HepG2 (cell line): ENCODE measurements around a stretch of chr14.

DNA sequence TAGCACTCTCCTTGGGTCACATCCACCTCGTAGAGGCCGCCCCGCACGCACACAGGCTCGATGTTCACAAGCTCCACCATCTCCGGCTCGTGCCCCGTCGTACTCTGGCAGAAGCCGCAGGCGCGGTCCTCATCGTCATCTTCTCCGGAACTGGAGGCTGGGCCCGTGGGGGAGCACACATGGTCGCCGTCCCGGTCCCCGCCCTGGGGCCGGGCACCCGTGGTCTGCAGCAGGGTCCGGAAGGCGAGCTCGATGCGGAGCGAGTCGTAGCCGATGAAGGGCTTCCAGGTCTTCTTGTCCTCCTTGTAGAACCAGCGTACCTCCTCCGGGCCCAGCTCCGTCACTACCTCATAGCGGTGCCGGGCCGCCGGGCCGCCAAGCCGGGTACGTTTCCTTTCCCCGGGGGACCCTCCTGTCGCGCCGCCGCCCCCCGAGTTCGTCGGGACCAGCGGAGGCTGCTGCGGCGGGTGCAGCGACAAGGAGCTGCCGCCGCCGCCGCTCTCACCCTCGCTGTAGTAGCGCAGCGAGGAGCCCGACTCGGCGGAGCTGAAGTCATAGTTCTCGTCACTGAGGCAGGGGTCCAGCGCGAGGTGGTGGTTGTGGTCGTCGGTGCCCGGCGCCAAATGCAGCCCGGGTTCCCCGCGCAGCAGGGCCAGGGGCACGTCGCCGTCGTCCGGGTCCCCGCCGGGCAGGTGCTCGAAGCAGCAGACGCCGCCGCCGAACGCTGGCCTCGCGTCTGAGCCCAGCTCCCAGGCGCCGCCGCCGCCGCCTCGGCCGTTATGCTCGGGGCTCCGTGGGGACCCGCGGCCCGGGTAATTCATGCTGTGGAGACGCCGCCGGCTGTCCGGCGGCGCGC, 617 bp downstream of the DDHD1 start:
- RRBS, 2 experiments = 1% methylated on average over 32 to 38 of the region's 104 CpGs
CAGE:
- cytosol, long polyA minus RNA = no peak
- cytosol, long polyA plus RNA = no peak
- long polyA plus RNA = no peak
- nucleus, long polyA minus RNA = no peak
- nucleus, long polyA plus RNA = no peak

GRCh38 chr14:53715289-53715711, 241.3 kb downstream of the BMP4 start:
- RRBS, 2 experiments = no CpG with 5 or more reads among the region's 2 CpGs
CAGE:
- cytosol, long polyA minus RNA = no peak
- cytosol, long polyA plus RNA = no peak
- long polyA plus RNA = no peak
- nucleus, long polyA minus RNA = no peak
- nucleus, long polyA plus RNA = no peak

- RRBS, 2 experiments = no CpG with 5 or more reads among the region's 5 CpGs
CAGE:
- cytosol, long polyA minus RNA = no peak
- cytosol, long polyA plus RNA = no peak
- long polyA plus RNA = no peak
- nucleus, long polyA minus RNA = no peak
- nucleus, long polyA plus RNA = no peak
Observed at GRCh38 chr14:53851466-53851955, 105.1 kb downstream of the BMP4 start.

GRCh38 chr14:53952965-53953714, 3.5 kb downstream of the BMP4 start:
- RRBS, 2 experiments = 15 to 25% methylated on average over 19 of the region's 59 CpGs
CAGE:
- cytosol, long polyA minus RNA = start-site peak on the minus strand at chr14:53953393-53953429, 425 reads
- cytosol, long polyA plus RNA = no peak
- long polyA plus RNA = no peak
- nucleus, long polyA minus RNA = start-site peak on the minus strand at chr14:53953388-53953434, 60 reads
- nucleus, long polyA plus RNA = no peak

- RRBS, 2 experiments = no CpG with 5 or more reads among the region's 42 CpGs
CAGE:
- cytosol, long polyA minus RNA = no peak
- cytosol, long polyA plus RNA = no peak
- long polyA plus RNA = no peak
- nucleus, long polyA minus RNA = no peak
- nucleus, long polyA plus RNA = no peak
Observed at GRCh38 chr14:53963504-53964115, 7.0 kb upstream of the BMP4 start.

GRCh38 chr14:54251886-54252848, 144.6 kb upstream of the CDKN3 start:
- RRBS, 2 experiments = no CpG with 5 or more reads among the region's 3 CpGs
CAGE:
- cytosol, long polyA minus RNA = no peak
- cytosol, long polyA plus RNA = no peak
- long polyA plus RNA = no peak
- nucleus, long polyA minus RNA = no peak
- nucleus, long polyA plus RNA = no peak

GRCh38 chr14:54367008-54367498, 29.8 kb upstream of the CDKN3 start:
- RRBS, 2 experiments = no CpG with 5 or more reads among the region's 7 CpGs
CAGE:
- cytosol, long polyA minus RNA = no peak
- cytosol, long polyA plus RNA = no peak
- long polyA plus RNA = no peak
- nucleus, long polyA minus RNA = no peak
- nucleus, long polyA plus RNA = no peak

DNA sequence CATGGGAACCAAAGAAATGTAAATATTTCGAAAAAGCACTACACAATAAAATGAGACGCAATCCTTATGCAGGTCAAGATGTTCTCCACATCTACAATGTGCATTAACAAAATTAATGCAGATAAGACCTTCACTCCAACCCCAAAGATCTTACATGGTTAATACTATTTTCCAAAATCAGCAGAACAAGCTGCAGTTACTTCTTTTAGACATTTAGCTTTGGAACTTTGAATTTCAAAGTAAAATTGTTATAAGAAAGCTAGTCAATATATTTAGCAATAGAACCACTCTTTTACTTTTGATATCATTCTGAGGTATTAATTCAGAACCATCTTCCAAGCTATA, 17.4 kb downstream of the CNIH1 start:
- RRBS, 2 experiments = no CpG with 5 or more reads among the region's 2 CpGs
CAGE:
- cytosol, long polyA minus RNA = no peak
- cytosol, long polyA plus RNA = no peak
- long polyA plus RNA = no peak
- nucleus, long polyA minus RNA = no peak
- nucleus, long polyA plus RNA = no peak

DNA sequence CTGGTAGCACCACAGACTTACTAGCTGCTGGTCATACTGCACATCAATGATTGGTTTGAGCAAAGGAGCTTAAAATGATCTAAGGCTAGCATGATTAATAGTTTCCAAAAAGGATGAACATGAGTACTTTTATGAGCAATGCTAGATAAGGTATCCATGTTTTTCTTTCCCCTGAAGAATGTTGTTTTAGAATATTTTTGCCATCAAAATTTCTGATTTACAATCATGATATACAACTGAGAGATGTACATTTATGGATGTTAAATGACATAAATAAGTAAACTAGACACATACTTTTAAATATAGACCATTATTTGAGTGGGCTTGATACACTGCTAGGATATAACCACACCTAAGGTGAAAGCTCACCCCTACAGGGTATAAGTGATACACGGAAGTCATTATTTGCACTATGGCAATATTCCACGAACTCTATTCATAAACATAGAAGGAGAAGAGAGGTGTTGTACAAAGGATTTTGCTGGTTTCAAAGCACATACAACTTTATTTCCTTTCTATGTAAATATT, 17.0 kb downstream of the CNIH1 start:
- RRBS, 2 experiments = no CpG with 5 or more reads among the region's 2 CpGs
CAGE:
- cytosol, long polyA minus RNA = no peak
- cytosol, long polyA plus RNA = no peak
- long polyA plus RNA = no peak
- nucleus, long polyA minus RNA = no peak
- nucleus, long polyA plus RNA = no peak

GRCh38 chr14:54633032-54633537, 66.2 kb downstream of the SAMD4A start:
- RRBS, 2 experiments = no CpG with 5 or more reads among the region's 5 CpGs
CAGE:
- cytosol, long polyA minus RNA = no peak
- cytosol, long polyA plus RNA = no peak
- long polyA plus RNA = no peak
- nucleus, long polyA minus RNA = no peak
- nucleus, long polyA plus RNA = no peak

GRCh38 chr14:54653626-54654561, 87.0 kb downstream of the SAMD4A start:
- RRBS, 2 experiments = 100% methylated on average over 1 of the region's 12 CpGs
CAGE:
- cytosol, long polyA minus RNA = no peak
- cytosol, long polyA plus RNA = no peak
- long polyA plus RNA = no peak
- nucleus, long polyA minus RNA = no peak
- nucleus, long polyA plus RNA = no peak

- RRBS, 2 experiments = no CpG with 5 or more reads among the region's 6 CpGs
CAGE:
- cytosol, long polyA minus RNA = no peak
- cytosol, long polyA plus RNA = no peak
- long polyA plus RNA = no peak
- nucleus, long polyA minus RNA = no peak
- nucleus, long polyA plus RNA = no peak
Observed at GRCh38 chr14:54772667-54772948, 130.0 kb downstream of the GCH1 start.

DNA sequence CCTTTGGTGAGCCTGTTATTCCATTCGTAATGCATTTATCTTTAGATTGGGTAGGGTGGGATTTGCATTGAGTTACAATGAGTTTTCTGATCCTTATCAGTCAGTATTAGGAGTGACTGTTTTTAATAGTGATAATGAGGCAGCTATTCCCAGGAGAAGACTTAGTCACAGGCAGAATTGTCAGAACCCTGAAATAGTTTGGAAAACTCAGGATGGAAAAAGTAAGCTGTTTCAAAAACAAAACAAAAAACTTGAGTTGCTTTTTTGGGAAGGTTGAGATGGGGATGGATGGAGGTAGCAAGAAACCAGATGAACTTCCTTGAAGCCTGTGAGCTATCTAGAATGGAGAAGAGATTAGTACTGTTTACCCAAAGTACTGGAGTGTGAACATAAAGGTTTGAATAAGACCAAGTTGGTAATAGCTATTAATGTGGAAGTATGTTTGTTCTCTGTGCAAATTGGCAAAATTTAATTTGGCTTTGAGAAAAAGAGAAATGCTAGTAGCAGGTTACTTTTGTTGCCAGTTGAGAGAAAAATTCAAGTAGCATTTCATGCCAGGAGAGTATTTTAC, 38.7 kb downstream of the FBXO34 start:
- RRBS, 2 experiments = no CpG with 5 or more reads among the region's 1 CpG
CAGE:
- cytosol, long polyA minus RNA = no peak
- cytosol, long polyA plus RNA = no peak
- long polyA plus RNA = no peak
- nucleus, long polyA minus RNA = no peak
- nucleus, long polyA plus RNA = no peak

- RRBS, 2 experiments = no CpG with 5 or more reads among the region's 4 CpGs
CAGE:
- cytosol, long polyA minus RNA = no peak
- cytosol, long polyA plus RNA = no peak
- long polyA plus RNA = no peak
- nucleus, long polyA minus RNA = no peak
- nucleus, long polyA plus RNA = no peak
Observed at GRCh38 chr14:55330211-55330556, 59.0 kb downstream of the FBXO34 start.

DNA sequence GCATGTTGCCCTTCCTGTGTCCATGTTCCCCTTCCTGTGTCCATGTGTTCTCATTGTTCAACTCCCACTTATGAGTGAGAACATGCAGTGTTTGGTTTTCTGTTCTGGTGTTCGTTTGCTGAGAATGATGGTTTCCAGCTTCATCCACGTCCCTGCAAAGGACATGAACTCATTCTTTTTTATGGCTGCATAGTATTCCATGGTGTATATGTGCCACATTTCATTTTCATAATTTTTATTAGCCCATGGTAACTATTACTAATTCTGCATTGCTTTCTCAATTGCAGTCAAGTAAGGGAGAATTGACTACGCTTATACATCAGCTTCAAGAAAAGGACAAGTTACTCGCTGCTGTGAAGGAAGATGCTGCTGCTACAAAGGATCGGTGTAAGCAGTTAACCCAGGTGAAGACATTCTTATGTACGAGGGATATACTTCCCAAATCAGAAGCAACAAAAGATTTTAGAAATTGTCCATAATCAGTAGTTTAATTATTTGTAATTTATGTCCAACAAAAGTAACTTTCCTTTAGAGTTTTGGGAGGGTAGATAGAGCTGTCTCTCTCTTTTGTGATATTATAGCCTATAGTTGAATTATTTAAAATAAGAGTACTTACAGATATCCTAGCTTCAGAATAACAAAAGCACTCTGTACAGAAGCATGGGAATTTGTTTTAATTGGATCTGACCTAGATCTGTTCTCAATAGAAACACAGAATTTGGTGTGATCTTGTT, 47.8 kb downstream of the KTN1 start:
- RRBS, 2 experiments = no CpG with 5 or more reads among the region's 6 CpGs
CAGE:
- cytosol, long polyA minus RNA = no peak
- cytosol, long polyA plus RNA = no peak
- long polyA plus RNA = no peak
- nucleus, long polyA minus RNA = no peak
- nucleus, long polyA plus RNA = no peak

DNA sequence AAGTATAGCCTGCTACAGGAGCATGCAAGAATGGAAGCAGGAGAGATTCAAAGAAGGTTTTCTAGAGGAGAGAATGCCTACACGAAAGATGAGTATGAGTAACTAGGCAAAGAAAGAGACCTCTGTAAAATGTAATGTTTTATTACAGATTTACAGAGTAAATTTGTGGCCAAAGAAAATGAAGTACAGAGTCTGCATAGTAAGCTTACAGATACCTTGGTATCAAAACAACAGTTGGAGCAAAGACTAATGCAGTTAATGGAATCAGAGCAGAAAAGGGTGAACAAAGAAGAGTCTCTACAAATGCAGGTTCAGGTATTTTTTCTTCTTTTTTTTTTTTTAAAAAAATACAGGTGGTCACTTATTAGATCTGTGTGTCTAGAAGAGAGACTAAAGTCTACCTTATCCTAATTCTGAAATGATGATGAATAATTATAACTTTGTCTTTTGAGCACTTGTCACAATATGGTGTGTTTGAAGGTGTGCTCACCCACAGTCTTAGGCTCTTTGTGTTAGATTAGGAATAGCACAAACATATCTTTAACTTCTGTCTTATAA, 57.1 kb downstream of the KTN1 start:
- RRBS, 2 experiments = no CpG with 5 or more reads among the region's 1 CpG
CAGE:
- cytosol, long polyA minus RNA = no peak
- cytosol, long polyA plus RNA = no peak
- long polyA plus RNA = no peak
- nucleus, long polyA minus RNA = no peak
- nucleus, long polyA plus RNA = no peak

GRCh38 chr14:56148588-56148894, 30.3 kb downstream of the PELI2 start:
CAGE:
- cytosol, long polyA minus RNA = no peak
- cytosol, long polyA plus RNA = no peak
- long polyA plus RNA = no peak
- nucleus, long polyA minus RNA = no peak
- nucleus, long polyA plus RNA = no peak

GRCh38 chr14:56297205-56298099, 179.2 kb downstream of the PELI2 start:
- RRBS, 2 experiments = no CpG with 5 or more reads among the region's 9 CpGs
CAGE:
- cytosol, long polyA minus RNA = no peak
- cytosol, long polyA plus RNA = no peak
- long polyA plus RNA = no peak
- nucleus, long polyA minus RNA = no peak
- nucleus, long polyA plus RNA = no peak

DNA sequence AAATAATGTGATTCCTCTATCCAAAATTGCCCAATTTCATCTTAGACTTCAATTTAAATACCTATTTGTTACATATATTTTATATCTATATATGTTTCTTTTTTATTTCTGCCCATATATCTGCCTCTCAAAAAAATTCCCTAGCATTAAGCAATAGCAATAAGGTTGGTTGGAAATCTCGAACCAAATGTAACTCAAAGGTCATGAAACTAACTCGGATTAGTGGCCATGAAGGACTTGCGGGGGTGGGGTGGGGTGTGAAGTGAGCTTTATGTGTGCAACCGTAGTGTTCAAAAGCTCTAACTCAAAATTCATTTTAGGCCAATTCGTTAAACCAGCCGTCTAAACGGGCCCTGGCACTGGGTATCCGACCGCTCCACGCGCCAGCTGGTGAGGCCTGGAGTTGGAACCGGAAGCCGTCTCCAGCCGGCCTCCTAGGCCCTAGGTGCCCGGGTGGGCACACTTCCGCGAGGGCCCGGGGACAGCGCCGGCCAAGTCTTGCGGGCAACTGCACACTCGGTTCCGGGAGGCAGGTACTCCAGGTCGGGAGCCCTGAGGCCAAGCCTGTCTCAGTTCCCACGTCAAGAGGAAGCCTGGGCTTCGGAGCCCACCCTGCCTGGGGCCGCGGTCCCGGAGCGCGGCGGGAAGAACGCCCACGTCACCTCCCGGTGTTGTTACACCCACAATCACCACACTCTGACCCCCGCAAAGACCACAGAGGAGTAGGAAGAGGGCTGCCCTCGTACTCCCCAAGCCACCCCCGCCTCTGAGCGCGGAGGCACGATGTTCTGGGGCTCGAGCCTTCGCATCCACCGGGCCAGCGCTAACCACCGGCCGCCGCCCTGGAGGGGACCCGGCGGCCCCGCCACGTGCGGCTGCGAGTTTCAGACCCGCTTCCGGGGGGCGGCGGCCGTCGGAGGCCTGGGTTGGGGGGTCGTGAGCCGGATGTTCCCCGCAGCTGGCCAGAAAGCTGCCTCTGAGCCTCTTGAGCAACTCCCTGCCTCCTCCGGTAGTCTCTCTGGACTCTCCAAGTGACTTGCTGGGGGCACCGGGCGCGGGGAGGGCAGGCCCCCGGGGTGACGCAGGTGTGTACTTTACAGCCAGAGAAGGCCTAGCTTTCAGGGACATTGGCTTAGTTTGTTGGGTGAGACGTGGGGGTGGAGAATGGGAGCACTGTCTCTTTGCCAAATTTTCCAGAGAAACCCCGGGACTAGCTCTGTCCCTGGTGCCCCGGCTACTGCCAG, 16.0 kb downstream of the OTX2 start:
- RRBS, 2 experiments = 49 to 57% methylated on average over 26 to 31 of the region's 72 CpGs
CAGE:
- cytosol, long polyA minus RNA = no peak
- cytosol, long polyA plus RNA = no peak
- long polyA plus RNA = no peak
- nucleus, long polyA minus RNA = no peak
- nucleus, long polyA plus RNA = no peak

GRCh38 chr14:57057736-57058176, 210.9 kb downstream of the EXOC5 start:
- RRBS, 2 experiments = no CpG with 5 or more reads among the region's 4 CpGs
CAGE:
- cytosol, long polyA minus RNA = no peak
- cytosol, long polyA plus RNA = no peak
- long polyA plus RNA = no peak
- nucleus, long polyA minus RNA = no peak
- nucleus, long polyA plus RNA = no peak